SK-N-SH (cell line): ENCODE measurements around a stretch of chr14.

GRCh38 chr14:45388824-45389116, 135.8 kb upstream of the MIS18BP1 start:
- RRBS, result no CpG with 5 or more reads among the region's 12 CpGs
CAGE:
- cytosol, long polyA plus RNA, result no peak
- long polyA plus RNA, result no peak
- nucleus, long polyA plus RNA, result no peak

DNA sequence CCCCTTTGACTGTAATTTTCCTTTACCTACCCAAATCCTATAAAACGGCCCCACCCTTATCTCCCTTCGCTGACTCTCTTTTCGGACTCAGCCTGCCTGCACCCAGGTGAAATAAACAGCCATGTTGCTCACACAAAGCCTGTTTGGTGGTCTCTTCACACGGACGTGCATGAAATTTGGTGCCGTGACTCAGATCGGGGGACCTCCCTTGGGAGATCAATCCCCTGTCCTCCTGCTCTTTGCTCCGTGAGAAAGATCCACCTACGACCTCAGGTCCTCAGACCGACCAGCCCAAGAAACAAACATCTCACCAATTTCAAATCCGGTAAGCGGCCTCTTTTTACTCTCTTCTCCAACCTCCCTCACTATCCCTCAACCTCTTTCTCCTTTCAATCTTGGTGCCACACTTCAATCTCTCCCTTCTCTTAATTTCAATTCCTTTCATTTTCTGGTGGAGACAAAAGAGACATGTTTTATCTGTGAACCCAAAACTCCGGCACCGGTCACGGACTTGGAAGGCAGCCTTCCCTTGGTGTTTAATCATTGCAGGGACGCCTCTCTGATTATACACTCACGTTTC, 453.0 kb upstream of the RPL10L start:
- RRBS, result no CpG with 5 or more reads among the region's 17 CpGs
CAGE:
- cytosol, long polyA plus RNA, result no peak
- long polyA plus RNA, result no peak
- nucleus, long polyA plus RNA, result no peak

DNA sequence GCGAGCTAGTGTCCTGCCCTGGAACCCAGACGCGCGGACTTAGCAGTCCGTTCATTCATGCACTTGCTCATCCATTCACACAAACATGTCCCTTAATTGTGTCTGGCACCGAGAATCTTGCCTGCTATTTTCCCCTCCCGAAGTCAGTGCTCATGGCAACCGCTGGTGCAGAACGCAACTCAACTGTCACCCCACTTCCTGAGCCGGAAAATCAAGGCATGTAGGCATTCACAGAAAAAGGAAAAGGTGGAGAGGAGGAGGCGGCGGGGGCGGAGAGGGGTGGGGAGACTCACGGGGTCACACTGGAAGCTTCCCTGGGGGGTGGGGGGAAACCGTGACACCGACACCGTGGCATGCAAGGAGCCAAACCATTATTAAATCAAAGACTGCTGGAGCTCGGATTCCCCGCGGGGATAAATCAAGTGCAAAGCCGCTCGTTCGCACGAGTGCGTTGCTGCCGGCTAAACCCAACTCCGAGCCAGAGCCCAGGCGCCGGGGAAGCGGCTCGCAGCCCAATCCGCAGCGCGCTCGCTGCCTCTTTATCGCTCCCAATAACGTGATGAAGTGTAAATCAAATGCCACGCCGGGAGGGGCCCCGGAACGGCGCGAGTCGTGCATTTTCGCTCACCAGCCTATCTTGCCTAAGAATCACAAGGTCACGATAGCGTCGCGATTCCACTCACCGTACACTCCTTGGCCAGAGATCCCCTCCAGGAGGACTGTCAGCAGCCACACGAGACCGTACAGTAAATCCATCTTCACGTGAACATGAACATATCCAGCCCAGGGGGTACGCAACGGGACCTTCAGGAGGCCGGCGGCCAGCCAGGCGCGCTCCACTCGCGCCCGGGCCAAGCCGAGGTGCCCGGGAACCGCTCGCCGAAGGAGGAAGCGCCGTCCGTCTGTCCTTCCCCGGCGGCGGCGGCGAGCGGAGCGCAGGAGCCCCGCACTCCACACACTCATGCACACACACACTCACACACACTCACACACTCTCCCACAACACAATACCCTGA, 1.3 kb downstream of the MDGA2 start:
- RRBS, result 2% methylated on average over 17 of the region's 78 CpGs
CAGE:
- cytosol, long polyA plus RNA, result no peak
- long polyA plus RNA, result no peak
- nucleus, long polyA plus RNA, result no peak

DNA sequence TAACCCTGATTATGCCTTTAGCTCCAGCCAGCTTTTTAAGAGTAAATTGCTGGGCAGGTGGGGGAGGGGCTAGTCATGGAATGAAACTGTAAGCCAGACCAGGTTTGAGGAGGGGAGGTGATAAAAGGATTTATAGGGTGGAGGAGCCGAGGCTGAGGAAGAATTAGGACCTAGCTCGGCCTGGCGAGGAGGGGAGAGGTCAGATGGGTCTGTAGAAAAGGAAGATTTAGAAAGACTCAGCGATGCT, 583.8 kb upstream of the MDGA2 start:
- RRBS, result no CpG with 5 or more reads among the region's 4 CpGs
CAGE:
- cytosol, long polyA plus RNA, result no peak
- long polyA plus RNA, result no peak
- nucleus, long polyA plus RNA, result no peak

DNA sequence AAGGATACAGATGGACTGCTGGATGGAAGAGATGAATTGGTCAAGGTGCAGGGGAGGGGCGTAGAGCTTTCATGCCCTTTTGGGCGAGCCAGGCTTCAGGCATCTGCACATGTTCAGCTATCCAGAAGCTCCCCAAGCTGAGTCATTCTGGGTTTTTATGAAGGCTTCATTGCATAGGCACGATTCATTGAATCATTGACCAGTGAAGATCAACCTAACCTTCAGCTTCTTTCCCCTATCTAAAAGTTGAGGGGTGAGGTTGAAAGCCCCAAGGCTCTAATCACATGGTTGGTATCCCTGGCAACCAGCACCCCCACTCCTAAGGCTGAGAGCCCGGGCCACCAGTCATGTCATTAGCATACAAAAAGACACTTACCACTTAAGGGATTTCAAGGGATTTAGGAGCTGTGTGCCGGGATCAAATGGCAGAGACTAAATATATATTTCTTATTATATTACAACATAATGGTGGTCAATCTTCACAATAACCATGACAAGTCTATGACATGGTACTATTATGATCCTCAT, 36.2 kb downstream of the RPS29 start:
- RRBS, result 52% methylated on average over 1 of the region's 5 CpGs
CAGE:
- cytosol, long polyA plus RNA, result no peak
- long polyA plus RNA, result no peak
- nucleus, long polyA plus RNA, result no peak

- RRBS, result no CpG with 5 or more reads among the region's 7 CpGs
CAGE:
- cytosol, long polyA plus RNA, result no peak
- long polyA plus RNA, result no peak
- nucleus, long polyA plus RNA, result no peak
Observed at GRCh38 chr14:49597227-49597457, 1.6 kb upstream of the LRR1 start.

GRCh38 chr14:49618497-49619498, 1.6 kb downstream of the RPL36AL start:
- RRBS, result no CpG with 5 or more reads among the region's 21 CpGs
CAGE:
- cytosol, long polyA plus RNA, result no peak
- long polyA plus RNA, result start-site peak on the plus strand at chr14:49618691-49618724, 11 and 13 reads in 2 replicates
- nucleus, long polyA plus RNA, result no peak

DNA sequence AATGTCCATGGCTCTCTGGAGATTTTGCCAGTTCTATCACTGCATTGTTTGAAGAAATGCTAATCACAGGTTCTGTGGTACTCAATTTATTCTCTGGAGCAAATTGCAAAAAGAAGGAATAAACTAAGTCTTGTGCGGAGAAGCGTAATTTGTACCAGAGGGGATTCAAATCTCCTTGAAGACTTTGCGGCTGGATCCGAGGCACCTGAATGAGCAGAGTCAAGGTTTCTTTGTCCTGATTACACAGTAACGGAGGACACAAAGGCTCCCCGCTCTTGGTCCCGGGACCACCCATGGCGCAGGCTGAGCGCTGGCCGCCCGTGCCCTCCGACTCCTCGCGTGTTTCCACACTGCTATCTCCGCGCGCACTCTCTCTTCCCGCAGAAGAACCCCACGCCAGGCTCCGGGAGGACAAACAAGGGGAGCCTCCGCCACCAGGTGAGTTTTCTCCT, 1.7 kb downstream of the DNAAF2 start:
- RRBS, result 3% methylated on average over 2 of the region's 21 CpGs
CAGE:
- cytosol, long polyA plus RNA, result no peak
- long polyA plus RNA, result no peak
- nucleus, long polyA plus RNA, result no peak

- RRBS, result no CpG with 5 or more reads among the region's 20 CpGs
CAGE:
- cytosol, long polyA plus RNA, result no peak
- long polyA plus RNA, result no peak
- nucleus, long polyA plus RNA, result no peak
Observed at GRCh38 chr14:49766601-49767251, 1.2 kb upstream of the KLHDC2 start.

DNA sequence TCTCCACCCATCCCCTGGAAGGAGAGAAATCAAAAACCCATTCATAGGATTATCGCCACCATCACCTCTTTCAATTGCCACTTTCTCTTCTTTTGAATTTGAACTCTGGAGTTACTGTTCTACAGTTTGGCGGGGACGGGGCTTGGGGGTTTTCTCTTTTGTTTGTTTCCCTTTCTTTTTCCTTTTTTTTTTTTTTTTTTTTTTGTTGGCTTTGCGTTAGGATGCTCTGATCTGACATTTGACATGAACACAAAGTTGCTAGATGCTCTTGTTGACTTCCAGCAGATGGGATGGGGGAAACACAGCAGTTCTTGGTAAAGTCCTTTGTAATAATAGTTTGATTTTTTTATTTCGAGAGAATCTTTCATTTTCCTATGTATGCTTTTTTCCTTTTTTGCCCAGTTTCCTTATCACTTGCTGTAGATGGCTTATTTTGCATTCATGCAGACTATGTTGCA, 1.4 kb downstream of the ARF6 start:
- RRBS, result no CpG with 5 or more reads among the region's 5 CpGs
CAGE:
- cytosol, long polyA plus RNA, result start-site peak on the plus strand centred at position 140 of the sequence, 22 bp wide, 269 and 321 reads in 2 replicates; start-site peak on the plus strand centred at position 291 of the sequence, 16 bp wide, 64 and 95 reads in 2 replicates
- long polyA plus RNA, result start-site peak on the plus strand centred at position 139 of the sequence, 20 bp wide, 466 and 356 reads in 2 replicates; start-site peak on the plus strand centred at position 290 of the sequence, 17 bp wide, 102 and 113 reads in 2 replicates
- nucleus, long polyA plus RNA, result start-site peak on the plus strand centred at position 281 of the sequence, 32 bp wide, 39 and 116 reads in 2 replicates

- RRBS, result no CpG with 5 or more reads among the region's 4 CpGs
CAGE:
- cytosol, long polyA plus RNA, result no peak
- long polyA plus RNA, result no peak
- nucleus, long polyA plus RNA, result no peak
Observed at GRCh38 chr14:49970114-49970355, 77.2 kb downstream of the ARF6 start.

DNA sequence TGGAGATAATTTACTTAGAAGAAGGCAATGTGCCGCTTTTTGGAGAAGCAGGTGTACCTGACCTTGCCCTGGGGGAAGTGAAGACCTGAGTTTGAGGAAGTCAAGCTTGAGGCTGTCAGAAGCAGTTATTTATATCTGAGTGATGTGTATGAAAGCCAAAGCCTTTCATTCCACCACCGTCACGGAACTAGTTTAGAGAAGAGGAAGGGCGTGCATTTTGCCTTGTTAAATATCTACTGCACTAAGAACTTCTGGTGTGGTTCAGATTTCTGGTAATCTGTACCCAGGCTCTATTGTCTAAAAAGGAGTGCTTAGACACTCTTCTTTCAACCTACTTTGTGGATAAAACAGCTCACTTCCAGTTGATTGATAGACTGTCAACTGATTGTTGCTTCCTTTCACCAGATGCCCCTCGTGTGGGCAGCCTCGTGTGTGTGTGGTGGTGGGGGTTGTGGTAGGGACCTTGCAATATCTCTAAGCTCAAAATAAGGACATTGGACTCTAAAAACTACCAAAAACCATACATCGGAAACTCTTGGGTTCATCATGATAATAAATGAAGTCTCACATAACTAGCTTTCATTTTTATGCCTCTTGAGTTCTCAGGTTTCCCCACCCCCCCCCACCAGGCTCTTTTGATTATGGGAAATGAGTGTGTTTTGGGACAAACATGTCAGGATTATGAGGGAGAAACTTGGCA, 78.5 kb downstream of the ARF6 start:
- RRBS, result no CpG with 5 or more reads among the region's 7 CpGs
CAGE:
- cytosol, long polyA plus RNA, result no peak
- long polyA plus RNA, result no peak
- nucleus, long polyA plus RNA, result no peak

DNA sequence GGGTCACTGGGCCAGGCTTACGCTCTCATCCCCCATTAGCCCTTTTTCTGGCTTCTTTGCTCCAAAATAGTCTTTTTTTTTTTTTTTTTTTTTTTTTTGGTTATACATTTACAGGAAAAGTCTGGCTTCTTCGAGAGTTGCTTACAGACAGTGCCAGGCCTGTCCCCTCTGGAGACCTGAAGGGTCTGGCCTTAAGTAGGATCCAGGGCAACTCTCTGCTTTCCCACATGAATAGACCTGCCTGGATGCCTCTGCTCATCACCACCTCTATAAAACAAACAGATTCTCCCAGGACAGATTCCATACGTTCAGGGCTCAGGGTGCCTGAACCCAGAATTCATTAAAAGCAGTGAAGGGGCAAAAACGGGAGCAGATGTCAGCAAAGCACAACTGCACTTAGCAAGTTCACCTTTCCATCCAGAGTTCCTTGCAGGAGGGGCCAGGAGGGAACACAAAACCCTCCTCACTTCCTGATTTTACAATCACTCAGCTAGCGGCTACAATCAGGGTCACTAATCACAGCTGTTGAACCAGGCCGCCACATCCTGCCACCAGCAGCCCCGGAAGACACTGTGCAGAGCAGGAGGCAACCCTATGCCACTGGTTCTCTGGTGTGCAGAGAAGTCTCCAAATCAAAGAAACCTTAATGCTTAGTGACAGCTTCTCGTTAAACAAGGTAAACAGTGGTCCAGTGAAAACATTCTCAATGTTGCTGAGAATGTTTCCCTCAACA, 54.8 kb downstream of the VCPKMT start:
- RRBS, result no CpG with 5 or more reads among the region's 8 CpGs
CAGE:
- cytosol, long polyA plus RNA, result no peak
- long polyA plus RNA, result no peak
- nucleus, long polyA plus RNA, result no peak

DNA sequence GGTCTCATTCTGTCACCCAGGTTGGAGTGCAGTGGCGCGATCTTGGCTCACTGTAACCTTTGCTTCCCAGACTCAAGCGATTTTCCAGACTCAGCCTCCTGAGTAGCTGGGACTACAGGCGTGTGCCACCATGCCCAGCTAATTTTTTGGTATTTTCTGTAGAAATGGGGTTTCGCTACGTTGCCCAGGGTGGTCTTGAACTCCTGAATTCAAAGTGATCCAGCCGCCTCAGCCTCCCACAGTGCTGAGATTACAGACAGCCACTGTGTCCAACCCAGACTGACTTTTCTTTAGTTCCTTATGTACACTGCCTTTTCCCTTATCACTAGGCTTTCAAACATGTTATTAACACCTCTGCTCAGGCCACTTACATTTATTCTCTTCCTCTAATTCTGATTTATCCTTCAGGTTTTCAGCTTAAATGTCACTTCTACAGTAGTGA, 63.1 kb upstream of the CDKL1 start:
- RRBS, result no CpG with 5 or more reads among the region's 7 CpGs
CAGE:
- cytosol, long polyA plus RNA, result no peak
- long polyA plus RNA, result no peak
- nucleus, long polyA plus RNA, result no peak

DNA sequence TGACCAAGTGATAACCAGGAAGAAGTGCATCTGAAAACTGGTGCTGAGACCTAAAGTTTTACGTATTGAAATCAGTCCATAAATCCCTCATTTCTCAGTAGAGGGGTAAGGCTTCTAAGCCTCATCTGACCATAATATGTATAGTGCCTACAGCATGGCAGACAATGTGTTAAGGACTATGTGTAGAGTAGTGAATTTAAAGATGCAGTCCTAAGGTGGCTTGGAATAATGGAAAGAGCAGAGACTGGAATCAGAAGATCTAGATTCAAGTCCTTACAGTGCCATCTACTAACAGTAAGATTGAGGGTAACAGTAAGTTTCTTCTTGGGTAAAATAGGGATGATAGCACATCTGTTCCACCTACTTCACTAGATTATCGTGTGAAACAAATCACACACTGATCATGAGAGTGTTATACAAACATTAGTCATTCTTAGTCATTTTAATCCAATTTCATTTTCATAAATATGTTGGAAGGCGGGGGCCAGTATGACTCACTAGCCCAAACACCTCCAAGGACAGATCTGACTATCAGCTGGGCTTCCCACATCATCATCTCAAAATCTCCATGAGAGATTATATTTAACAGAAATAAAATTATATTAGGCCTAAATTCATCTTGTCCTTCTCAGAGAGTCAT, 11.1 kb downstream of the MAP4K5 start:
- RRBS, result no CpG with 5 or more reads among the region's 3 CpGs
CAGE:
- cytosol, long polyA plus RNA, result no peak
- long polyA plus RNA, result no peak
- nucleus, long polyA plus RNA, result no peak

DNA sequence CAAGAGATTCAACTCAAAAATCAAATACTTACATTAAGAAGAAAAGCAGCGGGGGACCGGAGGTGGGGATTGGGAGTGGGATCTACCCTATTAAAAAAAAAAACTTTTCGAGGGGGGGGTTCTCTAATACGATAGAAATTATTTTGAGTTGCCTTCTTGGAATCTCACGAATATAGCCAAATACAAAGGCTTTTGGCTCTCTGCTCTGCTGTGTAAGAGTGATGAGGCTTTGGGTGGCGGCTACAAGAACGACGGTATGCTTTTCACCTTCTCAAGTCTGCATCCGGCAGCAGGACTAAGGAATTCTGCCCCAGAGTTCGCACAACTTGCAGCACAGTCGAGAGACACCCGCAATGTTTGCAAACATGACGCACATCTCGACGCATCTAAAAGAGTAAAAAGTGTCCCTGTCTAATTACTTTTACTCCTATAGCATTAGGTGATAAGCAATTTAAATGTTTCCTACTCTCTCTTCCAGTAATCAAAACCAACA, 945 bp downstream of the SAV1 start:
- RRBS, result no CpG with 5 or more reads among the region's 15 CpGs
CAGE:
- cytosol, long polyA plus RNA, result no peak
- long polyA plus RNA, result no peak
- nucleus, long polyA plus RNA, result no peak

- RRBS, result no CpG with 5 or more reads among the region's 6 CpGs
CAGE:
- cytosol, long polyA plus RNA, result no peak
- long polyA plus RNA, result no peak
- nucleus, long polyA plus RNA, result no peak
Observed at GRCh38 chr14:50677423-50677952, 9.4 kb upstream of the SAV1 start.

DNA sequence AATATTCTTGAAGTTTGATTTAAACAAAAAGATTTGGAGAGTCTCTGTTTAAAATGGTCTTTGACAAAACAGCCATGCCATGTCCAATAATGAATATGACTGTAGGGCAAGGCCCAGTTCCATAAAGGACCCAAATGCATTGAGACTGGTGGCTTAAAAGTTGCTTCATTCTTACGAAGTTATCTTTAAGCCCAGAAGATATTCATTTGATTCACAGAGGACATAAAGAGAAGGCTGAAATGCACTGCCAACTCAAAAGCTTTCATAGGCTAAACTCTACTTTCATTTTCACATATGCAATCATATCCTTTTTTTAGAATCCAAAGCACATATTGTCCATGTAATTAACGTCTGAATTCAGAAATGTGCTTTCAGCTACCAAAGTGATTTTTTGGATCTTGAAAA, 71.6 kb upstream of the SAV1 start:
- RRBS, result no CpG with 5 or more reads among the region's 2 CpGs
CAGE:
- cytosol, long polyA plus RNA, result no peak
- long polyA plus RNA, result no peak
- nucleus, long polyA plus RNA, result no peak

DNA sequence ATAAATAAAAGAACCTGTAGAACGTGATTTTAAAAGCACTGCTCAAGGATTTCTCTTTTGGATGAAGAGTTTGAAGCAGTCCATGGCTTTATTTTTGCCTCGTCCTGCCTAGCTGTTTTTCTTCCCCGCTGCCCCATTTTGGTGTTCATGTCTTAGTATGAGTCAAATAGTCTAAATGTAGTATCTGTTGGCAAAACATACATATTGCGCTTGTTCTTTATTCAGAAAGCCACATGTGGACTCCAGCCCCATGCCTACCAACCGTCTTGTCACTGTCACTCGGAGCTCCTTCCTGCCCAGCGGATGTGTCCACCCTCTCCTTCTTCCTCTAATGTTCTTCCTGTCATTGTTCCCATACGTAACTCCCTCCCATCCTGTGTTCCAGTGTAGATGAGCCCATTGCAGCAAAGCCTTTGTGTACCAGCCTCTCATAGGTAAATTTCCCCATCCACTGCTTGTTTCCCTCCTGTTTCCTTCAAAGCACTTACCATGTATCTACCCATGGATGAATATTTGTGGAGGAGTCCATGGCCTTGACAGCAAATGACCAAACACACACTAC, 120.5 kb downstream of the TMX1 start:
- RRBS, result no CpG with 5 or more reads among the region's 8 CpGs
CAGE:
- cytosol, long polyA plus RNA, result no peak
- long polyA plus RNA, result no peak
- nucleus, long polyA plus RNA, result no peak

DNA sequence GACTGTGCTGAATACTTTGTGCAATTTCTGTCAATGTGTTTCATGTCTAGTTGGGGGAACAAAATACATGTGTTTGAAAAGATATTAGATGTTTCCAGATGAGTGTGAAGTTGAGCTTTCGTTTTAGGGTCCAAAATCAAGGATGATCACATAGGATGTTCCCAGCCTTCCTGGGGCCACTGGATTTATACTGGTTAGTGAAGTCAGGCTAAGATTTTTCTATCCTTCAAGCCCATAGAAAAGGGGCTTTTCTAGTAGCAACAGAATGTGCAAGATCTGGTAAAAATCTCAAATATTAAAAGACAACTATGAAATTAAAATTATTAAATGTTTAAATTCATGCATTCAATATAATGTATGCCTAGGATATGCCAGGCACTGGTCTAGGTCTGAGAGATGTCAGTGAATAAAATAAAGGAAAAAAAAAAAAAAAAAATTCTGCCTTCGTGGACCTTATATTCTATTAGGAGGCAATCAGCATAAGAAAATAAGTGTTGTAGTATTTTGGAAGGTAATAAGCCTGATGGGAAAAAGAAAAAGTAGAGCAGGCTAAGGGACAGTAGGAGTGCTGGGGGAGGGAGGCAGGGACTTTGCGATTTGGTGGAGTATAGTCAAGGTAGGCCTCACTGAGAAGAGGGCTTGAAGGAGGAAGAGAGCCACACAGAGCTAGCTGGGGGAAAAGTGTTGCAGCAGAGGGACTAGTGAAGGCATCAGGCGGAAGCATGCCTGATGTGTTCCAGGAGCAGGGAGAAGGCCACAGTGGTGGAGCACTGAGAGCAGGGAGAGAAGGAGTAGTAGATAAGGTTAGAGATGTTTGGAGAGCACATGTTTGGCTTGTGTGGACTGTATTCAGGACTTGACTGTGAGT, 8.7 kb downstream of the FRMD6 start:
- RRBS, result no CpG with 5 or more reads among the region's 4 CpGs
CAGE:
- cytosol, long polyA plus RNA, result no peak
- long polyA plus RNA, result no peak
- nucleus, long polyA plus RNA, result no peak